Parotid gland (tissue), 1 donor: ENCODE measurements around the gene SLC66A3.

DNA sequence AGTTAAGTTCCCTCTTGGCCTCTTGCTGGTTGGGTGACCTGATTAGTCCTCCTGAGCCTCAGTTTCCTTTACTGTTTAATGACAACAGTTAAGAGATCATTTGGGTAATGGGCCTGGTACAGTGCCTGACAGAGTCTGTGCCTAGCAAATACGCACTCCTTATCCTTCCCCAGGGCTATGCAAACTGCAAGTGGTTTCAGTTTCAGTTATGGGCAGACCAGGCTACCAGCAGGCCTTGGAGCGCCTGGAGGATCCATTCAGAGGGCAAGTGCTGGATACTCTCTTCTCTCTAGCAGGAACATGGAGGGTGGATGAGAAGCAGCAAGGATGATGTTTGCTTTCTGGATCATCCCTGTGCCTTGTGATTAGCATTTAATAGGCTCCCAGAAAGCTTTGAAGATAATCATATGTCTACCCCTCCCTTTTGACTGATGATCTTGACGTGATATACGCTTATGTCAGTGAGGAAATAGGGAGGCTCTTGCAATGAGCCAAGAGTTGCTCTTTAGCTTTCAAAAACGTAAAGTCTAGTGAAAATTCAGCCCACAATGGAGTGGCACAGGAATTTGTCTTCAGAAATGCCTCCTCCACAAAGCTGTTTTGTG is 12.4 kb upstream of the TAF1B start:
- PRO-cap = no peak

GRCh38 chr2:9952870-9953635 is 1.6 kb downstream of the GRHL1 start:
- PRO-cap = no peak

GRCh38 chr2:9982379-9982705 is 30.8 kb downstream of the GRHL1 start:
- PRO-cap = no peak

GRCh38 chr2:9997992-9998402 is 45.4 kb upstream of the KLF11 start:
- PRO-cap = no peak

GRCh38 chr2:10006179-10007347 is 36.8 kb upstream of the KLF11 start:
- PRO-cap = no peak

DNA sequence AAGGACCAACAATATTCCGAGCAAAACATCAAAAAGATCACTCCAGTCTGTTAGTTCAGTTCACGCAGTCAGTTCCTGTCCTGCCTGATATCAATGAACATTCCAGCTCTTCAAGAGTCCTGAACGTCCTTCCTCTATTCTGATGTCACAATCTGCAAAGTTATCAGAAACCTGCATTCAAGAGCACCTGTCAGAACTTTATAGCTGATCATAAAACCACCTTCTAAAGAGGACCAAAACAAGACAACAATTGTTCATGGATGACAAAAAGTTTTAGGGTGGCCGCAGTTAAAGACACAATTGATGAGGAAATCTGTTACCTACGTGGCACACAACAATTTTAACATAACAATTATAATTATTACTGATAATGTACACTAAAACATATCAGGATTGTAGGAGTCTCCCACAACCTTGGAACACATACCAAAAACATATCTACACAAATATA is 78.9 kb downstream of the RRM2 start:
- PRO-cap = no peak

DNA sequence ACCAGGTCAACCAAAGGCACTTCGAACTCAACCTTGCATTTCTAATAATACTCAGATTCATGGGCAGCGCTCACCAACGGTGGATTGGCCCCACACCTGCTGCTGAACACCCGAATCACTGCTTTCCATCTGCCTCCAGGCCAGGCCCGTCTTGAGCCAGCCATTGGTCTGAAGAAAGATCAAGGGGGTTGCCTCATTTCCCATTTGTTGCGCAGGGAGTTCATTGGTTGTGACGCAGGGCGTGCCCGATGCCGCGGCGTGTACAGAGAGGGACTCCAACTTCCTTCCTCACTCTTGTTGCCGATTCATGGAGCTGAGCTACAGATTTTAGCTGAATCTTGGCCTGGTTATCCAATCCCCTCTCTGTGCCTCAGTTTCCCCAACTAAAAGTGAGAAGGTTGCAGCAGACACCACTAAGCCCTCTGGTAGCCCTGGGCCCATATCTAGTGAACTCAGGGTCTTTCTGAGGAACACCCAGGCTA is 61.0 kb upstream of the HPCAL1 start:
- PRO-cap = no peak

DNA sequence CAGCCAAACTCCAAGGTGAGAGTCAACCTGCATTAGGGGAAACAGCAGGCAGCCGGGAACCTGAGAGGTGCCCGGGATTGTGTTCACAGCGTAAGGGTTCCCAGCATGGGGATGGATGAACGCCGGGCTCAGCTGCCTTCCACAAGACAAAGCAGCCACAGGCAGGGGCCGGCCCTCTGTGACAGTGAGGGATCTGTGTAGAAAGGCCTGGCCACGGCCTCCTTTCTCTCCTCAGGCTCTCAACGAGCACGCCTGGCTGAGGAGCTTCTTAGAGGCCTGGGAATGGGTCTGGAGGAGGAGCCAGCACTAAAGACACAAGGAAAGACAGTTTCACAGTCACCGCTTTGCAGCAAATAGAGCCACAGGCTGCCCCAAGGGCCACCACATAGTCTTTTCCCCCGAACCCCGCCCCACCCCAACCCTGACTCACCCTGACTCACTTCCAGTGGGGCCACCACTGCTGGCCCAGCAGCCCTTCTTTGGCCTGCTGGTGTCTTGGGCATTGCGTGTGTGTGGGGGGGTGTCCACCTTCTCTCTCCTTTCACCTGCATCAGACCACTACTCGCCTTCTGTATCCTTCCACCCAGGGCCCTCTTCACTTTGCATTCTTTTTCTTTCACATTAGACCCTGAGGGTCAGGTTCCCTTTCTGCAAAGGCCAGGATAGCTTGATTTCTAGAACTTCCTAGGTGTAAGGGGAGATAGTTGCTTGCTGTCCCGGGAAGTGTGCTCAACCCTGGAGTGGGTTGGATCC is 19.5 kb upstream of the HPCAL1 start:
- PRO-cap = no peak

DNA sequence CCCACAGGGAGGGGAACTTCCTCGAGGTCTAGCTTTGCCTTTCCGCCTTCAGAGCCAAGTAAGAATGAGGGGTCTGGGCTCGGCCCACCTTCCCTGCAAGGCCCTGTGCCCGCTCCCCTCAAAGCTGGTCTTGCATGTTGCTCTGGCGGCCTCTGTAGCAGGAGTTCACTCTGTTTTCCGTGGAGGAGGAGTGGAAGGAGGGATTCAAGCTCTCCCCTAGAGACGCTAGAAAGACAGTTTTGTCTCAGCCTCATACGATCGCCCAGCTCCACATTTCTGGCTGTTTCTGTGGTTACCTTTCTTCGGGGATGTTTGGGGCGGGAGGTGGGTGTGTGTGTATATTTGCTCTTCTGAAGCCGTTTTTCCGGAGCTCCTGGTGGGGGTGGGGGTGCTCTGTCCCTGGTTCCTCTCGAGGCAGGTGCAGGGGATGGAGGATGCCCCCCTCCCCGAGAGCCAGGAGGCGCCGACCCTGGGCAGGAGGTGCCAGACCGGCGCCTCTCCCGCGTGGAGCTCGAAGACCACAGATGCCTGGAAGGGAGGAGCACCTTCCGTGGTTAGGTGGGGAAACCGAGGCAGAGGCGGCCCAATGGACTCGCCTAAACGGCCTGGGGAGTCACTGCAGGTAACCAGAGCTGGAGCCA is 848 bp upstream of the HPCAL1 start:
- PRO-cap = no peak

- PRO-cap = no peak
Measured at GRCh38 chr2:10307280-10307908, 4.7 kb downstream of the HPCAL1 start.

- PRO-cap = no peak
Measured at GRCh38 chr2:10342188-10342828, 39.6 kb downstream of the HPCAL1 start.

- PRO-cap = no peak
Measured at GRCh38 chr2:10368381-10369075, 65.8 kb downstream of the HPCAL1 start.

DNA sequence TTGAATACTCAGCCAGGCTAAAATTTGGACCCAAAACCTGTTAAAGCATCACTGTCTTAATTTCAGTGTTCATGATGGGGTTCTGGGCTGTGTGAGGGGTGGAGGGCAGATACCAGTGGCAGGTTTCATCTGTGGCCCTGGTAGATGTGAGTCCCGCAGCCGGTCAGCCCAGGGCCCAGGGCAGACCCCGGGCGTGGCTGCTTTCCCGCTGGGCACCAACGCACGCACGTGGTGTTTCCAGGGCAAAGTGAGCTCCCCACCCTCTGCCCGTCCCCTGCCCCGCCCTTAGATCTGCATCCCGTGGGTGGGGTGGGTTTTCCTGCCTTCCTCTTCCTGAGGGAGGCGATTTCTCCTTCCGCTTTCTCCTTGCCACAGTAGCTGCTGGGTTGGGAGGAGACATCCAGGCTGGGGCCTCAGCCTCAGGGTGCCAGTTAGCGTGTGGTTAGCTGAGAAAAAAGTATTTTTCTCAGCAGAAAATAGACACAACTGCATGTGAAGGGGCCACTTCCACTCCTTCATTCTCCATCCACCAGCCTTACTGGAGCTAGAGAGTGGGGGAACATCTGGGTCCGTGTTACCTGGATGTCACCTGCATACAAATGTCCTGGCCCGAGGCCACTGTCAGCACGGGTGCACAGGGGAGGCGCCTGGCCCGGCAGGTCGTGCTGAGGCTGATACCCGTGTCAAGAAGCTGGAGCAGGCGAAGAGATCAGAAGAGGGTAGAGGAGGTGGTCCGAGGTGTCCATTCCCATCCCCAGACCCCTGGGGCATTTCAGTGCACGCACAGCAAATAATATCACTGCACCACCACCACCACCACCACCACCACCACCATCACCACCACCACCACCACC is 49.5 kb downstream of the ODC1 start:
- PRO-cap = no peak

- PRO-cap = no peak
Measured at GRCh38 chr2:10439899-10441083, 7.8 kb downstream of the ODC1 start.

GRCh38 chr2:10441444-10442508 is 6.4 kb downstream of the ODC1 start:
- PRO-cap = no peak

DNA sequence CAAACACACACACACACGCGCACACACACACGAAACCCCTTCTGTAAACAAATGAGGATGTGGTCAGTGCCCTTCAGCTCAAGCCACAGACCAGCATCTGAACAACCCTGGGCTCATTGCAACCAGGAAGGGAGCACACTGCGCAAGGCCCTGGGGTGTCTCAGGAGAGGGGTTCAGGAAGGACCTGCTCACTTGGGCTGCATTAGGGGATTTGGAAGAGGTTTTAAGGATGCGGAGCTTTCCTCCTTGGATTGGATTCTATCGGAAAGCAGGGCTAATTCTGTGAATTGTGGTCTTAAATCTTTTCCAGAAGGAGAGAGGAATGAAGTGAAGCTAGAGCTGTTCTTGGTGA is 47.7 kb upstream of the KCNF1 start:
- PRO-cap = no peak

- PRO-cap = unidirectional peak, plus-strand start at chr2:11155477
Measured at GRCh38 chr2:11155127-11155775, at the start of gene SLC66A3. Gene SLC66A3, plus strand, starts transcription at chr2:11155467.

DNA sequence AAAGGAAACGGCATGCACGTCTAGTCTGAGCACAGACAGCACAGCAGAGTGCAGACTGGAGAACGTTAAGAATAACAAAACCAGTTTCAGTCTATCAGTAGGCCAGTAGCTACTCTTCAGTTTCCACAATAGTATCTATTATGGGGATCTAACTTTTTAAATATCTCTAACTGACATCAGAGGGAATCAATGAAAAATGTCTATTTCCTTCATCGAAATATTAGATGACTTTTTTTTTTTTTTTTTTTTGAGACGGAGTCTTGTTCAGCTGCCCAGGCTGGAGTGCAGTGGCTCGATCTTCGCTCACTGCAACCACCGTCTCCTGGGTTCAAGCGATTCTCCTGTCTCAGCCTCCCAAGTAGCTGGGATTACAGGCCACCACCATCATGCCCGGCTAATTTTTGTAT is 26.1 kb downstream of the SLC66A3 start:
- PRO-cap = no peak

GRCh38 chr2:11207457-11208043 is 52.3 kb downstream of the SLC66A3 start:
- PRO-cap = no peak

- PRO-cap = no peak
Measured at GRCh38 chr2:11224069-11224752, 68.9 kb downstream of the SLC66A3 start.